Vein endothelial cell (primary cell): ENCODE results near the gene RPS6KA2.

GRCh38 chr6:166561312-166562373 is 24.8 kb downstream of the RAMACL start:
- CAGE, long polyA plus RNA, result no peak

DNA sequence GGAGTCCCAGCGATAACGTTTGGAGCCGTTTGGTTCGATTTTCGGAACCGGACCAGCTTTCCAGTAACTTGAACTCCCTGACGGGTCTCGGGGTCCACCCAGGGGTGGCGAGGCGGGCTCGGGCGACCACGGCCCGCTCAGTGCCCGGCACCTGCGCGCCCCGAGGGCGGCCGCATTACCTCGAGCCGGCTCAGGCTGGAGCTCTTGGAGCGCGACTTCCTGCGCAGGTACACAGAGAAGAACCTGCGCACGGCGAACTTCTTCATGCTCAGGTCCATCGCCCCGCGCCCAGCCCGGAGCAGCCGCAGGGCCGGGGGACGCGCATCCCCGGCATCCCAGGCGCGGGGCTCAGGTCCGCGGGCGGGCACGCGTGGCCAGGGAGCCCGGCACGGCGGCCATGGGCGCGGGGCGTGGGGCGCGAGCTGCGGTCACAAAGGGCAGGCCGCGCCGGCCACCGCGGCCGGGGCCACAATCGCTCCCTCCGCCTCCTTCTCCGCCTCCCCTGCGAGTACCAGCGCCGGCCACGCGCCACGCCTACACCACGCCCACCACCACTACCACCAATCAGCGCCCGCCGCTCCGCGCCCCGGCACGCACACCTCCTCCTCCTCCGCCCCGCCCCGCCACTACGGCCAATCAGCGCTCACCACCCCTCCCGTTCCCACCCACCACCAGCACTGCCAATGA is at the start of gene RPS6KA2:
Gene RPS6KA2 (minus strand): TSS at position 510 of the 687 bp plus-strand sequence.
- CAGE, long polyA plus RNA, result no peak

DNA sequence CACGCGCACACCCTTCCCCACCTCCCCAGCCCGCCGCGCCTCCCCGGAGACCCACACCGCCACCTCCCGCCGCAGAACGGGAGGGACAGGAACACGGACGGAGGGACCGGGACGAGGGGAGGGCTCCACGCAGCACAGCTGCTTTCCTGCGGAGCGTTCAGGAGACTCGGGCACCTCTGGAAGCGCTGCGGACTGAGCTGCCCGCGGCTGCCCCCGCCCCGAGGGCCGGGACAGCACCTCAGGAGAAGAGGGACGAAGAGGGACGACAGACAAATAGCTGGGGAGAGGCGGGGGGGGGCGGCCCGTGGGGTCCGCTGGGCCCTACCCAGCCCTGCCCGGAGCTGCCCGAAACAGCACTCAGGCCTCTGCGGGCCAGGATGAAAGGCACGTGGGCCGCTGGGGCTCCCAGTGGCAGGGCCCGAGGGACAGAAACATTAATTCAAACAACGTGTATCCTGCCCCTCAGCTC is 93.6 kb downstream of the RNASET2 start:
- CAGE, long polyA plus RNA, result no peak

DNA sequence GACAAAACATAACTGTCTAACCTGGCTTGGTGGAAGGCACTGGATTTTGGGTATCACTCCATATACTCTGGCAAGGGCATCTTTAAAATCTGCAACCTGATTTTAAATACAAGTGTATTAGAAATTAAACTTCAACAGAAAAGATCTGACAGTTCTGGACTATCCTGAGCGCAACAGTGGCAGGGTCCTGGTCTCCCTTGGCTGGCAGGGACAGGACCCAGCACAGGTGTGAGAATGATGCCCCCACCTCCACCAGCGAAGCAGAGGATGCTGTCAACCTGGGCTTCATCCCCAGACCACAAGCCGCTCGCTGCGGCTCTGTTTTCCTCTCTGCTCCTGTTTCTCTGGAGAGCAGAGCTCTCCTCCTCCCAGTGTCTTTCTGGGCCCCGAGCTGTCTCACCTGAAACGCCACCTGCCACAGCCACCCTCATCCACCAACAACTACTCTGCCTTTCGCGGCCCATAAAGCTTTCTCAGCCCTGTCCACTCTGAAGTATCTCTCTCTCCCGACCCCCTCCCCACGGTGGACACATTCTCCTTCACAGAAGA is 25.3 kb downstream of the RNASET2 start:
- CAGE, long polyA plus RNA, result no peak

GRCh38 chr6:166951876-166953145 is 4.0 kb downstream of the RNASET2 start:
- CAGE, long polyA plus RNA, result no peak

DNA sequence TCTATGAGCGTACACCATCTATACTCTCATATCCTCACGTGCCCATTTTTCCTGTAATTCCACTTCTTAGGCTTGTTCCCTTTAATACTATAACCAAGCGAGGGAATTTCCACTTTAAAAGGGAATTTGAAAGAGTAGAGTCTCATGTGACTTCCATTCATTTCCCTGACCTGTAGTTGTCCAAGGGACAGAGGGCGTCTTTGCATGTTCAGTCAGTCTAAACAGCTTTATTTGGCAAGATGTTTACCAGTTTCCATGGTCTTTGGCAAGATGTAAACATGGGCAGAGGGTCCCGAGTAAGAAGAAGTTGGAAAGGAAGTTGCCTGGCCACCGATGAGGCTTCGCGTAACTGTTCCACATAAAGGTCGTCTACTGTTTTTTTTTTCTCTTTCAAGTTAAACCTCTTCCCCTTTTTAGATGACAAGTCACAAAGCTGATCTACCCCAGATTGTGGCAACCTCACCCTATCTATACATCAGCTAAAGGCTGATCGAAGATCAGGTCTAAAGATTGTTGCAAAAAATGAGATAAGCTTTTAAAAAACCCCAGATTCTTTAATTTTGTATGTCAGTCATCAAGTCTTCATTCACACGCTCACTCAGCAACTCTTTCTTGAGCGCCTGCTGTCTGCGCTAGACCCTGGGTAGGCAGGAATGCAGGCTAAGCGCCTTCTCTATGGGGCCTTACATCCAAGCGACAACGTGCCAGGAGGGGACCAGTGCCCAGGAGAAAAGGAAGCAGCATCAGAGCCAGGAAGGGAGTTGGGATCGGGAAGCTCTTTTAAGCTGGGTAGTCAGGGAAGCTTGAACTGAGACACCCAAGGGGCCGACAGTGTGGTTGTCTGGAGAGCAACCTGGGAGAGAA is 31.7 kb upstream of the CCR6 start:
- CAGE, long polyA plus RNA, result no peak

GRCh38 chr6:167092487-167093207 is 30.2 kb upstream of the CCR6 start:
- CAGE, long polyA plus RNA, result no peak

DNA sequence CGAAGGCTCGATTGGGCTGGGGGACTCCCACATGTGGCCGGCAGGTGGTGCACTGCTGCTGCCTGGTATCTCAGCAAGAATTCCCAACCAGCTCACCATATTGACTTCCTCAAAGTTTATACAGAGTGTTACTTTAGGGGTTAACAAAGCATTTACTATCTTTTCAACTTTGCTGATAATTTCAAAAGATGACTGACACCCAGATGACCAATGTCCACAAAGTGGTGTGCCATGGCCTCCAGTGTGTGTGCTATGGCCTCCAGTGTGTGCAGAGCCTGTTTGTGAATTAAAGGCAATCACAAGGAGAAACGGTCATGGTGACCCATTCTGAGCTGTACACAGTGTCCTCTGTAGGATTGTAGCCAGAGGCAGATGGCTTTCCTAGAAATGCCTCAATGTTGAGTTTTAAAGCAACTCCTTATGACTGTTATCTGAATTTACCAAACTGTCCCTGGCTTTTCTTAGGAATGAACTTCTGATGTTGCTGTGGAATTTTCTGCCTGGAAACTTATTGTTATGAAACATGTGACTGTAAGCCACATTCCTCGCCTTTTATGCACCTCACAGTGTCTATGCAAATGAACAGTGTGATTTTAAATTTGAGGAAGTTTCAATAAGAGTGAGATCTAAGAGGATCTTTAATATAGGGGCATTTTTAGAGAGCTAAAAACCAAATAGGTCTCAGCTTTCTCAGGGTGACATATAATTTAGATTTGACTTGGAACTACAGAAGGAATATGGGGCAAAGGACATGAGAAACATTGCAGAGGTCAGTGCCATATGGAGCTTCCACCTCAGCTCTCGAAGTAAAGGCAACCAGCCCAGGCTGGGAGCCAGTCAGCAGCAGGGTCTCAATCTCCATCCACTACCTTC is 2.4 kb upstream of the CCR6 start:
- CAGE, long polyA plus RNA, result no peak

DNA sequence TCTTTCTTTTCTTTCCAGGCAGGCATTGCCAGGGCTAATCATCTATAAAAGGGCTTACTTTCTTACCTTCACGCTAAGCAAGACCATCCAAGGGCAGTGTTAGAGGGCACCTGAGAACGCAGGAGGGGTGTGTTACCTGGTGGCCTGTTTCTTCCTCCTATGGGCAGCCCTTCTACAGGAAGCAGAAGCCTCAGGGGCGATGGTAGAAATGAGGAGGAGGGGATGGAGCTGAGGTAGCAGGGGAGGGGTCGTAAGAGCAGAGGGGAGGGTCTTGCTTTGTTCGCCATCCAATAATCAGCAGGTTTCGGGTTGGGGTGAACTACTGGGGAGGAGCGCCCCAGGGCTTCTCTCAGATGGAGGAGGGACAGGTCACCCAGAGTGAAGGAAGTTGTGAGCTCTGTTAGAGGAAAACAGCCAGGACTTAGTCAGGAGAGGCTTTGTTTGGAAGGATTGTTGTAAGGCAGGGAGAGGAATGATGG is 1.5 kb upstream of the CCR6 start:
- CAGE, long polyA plus RNA, result no peak

- CAGE, long polyA plus RNA, result no peak
Measured at GRCh38 chr6:167123589-167123850, 624 bp downstream of the CCR6 start.

GRCh38 chr6:167125449-167125952 is 2.6 kb downstream of the CCR6 start:
- CAGE, long polyA plus RNA, result no peak

DNA sequence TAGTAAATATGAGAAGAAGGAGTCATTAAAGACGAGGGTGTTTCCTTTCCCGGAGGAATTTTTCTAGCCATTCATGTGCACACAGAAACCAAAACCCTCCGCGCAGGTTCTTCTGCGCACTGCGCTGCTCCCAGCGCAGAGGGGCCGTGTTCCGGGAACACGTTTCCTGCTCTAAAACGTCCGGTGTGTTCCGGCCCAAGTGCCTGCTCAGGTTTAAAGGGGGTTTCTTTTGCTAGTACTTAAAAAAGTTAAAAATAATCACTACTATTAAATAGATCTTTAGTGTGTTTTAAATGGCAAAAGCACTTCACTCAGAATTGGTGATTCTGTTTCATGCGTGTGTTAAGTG is 11.6 kb downstream of the GPR31 start:
- CAGE, long polyA plus RNA, result no peak

- CAGE, long polyA plus RNA, result no peak
Measured at GRCh38 chr6:167223876-167224416, 66.2 kb upstream of the GPR31 start.

DNA sequence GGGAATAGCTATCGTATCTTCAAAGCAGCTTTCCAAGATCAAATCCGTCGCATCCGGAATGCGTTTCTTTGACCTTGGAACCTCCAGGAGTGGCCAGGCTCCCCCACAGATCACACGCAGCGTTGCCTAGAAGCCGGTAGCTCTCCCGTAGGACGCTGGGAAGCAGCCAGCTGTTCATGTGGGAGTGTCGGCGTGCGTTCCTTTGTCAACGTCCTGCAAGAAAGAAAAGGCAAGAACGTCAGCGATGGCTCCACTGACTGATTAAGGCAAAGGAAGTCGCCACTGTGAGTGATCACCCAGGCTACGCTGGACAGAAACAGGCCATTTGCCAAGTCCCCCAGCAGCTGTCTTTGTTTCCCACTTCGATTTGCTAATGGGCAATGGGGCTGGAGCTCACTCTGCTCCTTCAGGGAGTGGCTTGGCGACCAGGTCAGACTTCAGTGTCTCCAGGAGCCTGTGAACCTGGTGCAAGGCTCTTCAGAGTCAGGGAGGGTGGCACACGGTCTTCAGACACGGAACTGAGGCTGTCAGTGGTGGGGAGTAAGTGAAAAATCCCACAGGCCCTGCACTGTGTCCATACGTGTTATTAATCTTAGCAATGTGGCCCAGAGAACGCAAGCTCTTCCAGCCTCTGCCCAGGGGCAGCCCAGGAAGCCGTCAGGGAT is 49.3 kb upstream of the UNC93A start:
- CAGE, long polyA plus RNA, result no peak

DNA sequence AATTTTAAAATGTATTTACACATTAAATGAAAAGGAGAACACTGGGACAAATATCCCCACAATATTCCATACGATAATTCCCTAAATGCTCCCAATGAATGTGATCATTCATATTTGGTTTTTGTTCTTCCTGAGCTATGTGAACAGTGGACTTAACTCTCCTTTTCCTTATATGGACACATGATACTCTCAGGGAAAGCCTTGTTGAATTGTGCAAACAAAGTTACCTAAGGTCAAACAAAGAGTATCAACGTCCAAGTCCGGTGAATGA is 14.7 kb upstream of the TTLL2 start:
- CAGE, long polyA plus RNA, result no peak

DNA sequence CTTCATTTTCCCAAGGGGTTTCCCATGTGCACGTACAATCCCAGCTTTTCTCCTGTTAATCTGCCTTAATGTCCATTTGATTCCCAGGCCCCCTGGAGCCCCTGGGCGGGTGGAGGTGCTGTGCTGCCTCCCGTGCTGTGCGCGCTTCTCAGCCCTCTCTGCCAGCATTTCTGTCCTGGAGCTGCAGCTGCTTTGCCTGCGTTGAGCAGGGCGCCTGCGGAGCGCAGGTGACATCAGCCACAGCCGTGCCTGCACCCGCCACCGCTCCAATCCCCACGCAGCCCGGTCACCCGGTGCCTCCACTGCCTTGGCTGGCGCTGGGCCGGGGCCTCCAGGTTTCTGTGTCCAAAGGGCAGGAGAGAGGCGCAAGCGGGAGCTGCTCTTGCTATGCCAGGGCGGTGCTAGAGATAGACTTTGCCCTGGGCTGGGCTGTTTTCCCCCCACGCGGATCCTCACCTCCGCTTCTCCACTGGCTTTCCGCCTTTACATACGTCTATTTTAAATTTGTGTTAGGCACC is 96.4 kb downstream of the TTLL2 start:
- CAGE, long polyA plus RNA, result no peak

DNA sequence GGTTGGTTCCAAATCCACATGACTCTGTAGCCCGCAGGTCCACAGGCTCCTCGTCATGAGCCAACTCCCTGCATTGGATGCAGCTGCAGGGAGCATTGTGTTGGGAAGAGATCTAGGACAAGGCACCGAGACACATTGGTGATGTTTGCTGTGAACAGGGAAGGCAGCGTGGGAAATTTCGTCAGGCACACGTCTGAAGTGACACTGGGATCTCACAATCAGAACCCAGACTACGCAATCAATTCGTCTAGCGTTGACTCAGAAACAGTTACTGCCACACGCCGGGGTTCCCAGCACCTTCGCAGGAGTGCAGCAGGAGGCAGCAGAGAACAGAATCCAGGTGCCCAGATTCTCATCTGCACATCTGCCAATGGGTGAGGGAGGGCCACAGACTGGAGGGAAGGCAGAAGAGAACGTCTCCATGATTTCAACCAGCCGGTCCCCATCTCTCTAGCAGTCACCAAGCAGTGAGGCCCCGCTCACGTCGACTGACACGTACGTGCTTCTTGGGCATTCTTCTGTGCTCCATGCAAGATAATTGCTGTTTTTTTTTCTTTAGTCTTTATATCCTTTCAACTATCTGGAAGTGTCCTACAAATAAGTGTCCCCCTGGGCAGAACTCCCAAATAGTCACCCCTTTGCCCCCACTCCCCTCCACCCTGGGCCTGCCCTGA is 177.1 kb downstream of the TTLL2 start:
- CAGE, long polyA plus RNA, result no peak

- CAGE, long polyA plus RNA, result no peak
Measured at GRCh38 chr6:167670807-167671303, 155.9 kb upstream of the AFDN start.

DNA sequence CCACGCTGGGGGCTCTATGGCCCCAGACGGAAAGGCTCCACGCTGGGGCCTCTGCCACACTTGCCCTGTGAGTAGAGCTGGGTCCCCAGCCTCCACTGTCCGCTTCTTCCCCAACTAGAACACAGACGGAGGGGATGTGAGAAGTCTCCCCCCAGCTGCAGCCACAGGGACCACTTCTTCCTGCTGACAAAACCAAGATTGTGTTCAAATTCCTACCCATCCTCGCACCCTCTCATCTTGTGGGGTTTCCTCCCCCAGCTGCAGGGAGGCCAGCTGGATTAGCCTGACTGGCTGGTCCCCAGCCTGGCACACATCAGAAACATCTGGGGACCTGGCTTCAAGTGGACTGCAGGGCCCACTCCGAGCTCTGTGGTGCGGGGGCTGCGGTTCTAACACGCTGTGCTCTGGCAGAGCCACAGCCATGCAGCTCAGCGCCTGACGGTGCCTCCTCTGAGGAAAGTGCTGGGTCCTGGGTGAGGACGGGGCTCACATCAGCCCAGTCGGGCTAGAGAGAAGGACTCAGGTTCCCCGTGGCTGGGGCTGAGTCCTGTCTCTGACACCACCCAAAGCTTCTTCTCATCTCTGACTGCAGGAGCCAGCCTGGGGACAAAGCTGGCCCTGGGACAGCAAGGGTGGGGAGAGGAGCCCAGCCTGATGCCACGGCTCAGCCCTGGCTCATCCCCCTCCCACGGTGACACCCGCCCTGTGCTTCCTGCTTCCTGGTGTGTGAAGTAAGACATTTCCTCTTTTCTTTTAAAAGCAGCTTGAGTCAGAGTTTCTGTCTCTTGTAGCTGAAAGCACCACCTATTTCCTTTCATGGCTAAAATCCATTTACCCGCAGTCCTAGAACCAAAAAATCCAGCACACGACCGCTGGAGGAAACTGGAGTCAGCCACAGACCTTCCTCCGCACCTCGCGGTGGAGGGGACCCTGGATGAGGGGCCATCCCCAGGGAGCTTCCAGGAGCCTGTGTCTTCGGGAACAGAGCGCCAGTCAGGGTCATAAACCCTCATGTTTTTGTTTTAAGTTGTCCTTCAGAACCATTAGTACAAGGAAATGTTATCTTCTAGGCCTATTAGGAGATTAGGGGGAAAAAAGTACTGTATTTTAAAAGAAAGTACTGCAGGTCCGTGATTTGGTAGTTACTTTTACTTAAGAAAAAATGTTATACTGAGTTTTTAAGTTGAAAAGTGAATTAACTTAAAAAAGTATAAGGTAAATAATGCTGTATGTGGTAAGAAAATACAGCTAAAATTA is 127.4 kb upstream of the AFDN start:
- CAGE, long polyA plus RNA, result no peak

- CAGE, long polyA plus RNA, result no peak
Measured at GRCh38 chr6:167733527-167734636, 92.8 kb upstream of the AFDN start.